Metastatic Pancreatic Carcinoma in the Ovary (tissue), 1 donor: Measurements from ENCODE around the gene GATM.

GRCh38 chr15:44426954-44427494 is 405 bp upstream of the CTDSPL2 start:
- PRO-cap = bidirectional peak, plus-strand start at chr15:44427010, minus-strand start at chr15:44426870; bidirectional peak, plus-strand start at chr15:44427215, minus-strand start at chr15:44427041; bidirectional peak, plus-strand start at chr15:44427642, minus-strand start at chr15:44427435

DNA sequence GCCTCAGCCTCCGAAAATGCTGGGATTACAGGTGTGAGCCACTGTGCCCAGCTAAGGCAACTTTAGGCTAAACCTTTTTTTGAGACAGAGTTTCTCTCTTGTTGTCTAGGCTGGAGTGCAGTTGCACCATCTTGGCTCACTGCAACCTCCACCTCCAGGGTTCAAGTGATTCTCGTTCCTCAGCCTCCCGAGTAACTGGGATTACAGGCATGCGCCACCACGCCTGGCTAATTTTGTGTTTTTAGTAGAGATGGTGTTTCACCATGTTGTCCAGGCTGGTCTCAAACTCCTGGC is 8.8 kb downstream of the B2M start:
- PRO-cap = no peak

DNA sequence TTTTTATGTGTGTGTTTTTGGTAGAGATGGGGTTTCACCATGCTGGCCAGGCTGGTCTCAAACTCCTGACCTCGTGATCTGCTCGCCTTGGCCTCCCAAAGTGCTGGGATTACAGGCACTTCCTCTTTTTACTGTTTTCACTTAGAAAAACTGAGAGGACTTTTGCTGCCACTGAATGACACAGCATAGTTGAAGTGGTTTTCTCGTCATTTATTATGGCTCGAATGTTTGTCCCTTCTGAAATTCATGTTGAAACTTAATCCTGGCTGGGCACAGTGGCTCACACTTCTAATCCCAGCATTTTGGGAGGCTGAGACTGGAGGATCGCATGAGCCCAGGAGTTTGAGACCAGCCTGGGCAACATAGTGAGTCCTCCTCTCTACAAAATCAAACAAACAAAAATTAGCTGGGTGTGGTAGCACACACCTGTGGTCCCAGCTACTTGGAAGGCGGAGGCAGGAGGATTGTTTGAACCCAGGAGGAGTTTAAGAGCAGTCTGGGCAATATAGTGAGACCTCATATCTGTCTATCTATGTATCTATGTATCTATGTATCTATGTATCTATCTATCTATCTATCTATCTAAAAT is 11.6 kb upstream of the TRIM69 start:
- PRO-cap = no peak

GRCh38 chr15:44726988-44727366 is 9.4 kb upstream of the TRIM69 start:
- PRO-cap = no peak

DNA sequence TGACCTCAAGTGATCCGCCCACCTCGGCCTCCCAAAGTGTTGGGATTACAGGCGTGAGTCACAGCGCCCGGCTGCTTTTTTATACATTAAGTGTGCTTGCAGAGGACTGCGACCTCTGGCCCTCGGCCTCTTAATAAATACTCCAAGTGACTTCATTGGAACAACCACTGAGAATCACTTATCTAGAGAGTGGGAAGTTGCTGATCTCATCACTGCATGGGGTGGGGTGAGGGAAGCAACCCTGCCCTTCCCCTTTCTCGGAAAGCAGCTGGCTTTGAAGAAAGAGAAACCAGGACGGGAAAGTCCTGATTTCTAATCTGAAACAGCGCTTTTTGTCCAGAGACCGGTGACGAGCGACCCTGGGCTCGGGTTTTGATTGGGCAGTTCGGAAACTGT is 7.8 kb upstream of the TRIM69 start:
- PRO-cap = no peak

- PRO-cap = no peak
Observed at GRCh38 chr15:44735371-44736151, 767 bp upstream of the TRIM69 start.

DNA sequence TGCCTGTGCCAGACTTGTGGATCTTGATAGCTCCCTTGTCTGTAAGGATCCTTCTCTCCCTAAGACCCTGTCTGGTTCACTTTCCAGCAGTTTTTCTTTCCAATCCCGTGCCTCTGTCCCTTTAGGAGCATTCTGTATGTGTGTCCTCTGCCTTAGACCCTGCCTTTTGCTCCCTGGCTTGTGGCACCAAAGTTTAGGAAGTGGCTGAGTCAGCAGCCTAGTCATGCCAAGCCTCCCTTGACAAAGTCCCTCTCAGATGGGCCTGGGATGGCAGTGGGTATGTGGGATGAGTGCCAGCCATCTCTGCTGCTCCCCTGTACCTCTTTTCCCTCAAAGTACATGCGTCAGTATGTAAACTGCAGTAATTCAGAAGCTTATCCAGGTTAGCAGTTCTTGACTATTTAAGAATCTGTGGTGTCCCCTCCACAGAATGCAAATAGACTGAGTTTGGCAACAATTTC is 965 bp downstream of the SORD start:
- PRO-cap = no peak

DNA sequence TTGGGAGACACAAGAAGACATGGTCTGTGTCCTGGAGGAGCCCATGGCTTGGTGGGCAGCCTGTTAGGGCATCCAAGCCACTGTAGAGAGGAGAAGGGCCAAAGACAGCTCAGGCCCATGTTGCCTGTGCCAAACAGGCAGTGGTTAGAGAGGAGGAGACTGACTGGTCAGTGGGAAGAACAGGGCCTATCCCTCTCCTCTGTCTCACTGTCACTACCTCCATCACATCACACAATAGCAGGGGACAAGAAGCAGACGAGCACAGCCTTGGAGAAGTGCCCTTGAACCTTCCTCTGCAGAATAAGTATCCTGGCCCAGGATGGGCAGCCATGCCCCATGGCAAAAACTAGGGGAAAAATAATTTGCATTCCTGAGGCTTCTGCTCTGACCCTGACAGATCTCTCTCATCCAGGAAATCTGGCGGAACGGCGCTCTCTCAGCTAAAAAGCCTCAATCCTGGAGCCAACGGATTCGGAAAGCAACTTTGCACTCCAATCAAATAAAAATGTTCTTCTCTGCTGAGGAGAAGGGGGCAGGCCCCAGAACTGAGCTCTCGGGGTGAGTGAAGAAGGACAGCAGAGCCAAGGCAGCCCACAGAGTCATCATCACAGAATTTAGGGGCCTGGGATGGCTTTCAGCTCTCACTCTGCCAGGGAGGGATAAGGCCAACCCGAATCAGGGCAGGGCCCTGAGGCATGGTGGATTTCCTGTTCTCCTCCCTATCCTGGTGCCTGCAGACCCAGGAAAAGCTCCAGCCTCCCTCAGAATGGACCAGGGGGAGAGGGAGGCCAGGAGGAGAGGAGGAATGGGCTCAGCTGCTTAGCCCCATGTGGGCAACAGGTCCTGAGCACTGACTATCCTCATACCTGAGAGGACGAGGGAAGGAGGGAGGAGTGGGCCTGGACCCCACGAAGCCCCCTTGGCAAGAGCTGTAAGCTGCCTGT is 1.6 kb downstream of the SHF start:
- PRO-cap = no peak

DNA sequence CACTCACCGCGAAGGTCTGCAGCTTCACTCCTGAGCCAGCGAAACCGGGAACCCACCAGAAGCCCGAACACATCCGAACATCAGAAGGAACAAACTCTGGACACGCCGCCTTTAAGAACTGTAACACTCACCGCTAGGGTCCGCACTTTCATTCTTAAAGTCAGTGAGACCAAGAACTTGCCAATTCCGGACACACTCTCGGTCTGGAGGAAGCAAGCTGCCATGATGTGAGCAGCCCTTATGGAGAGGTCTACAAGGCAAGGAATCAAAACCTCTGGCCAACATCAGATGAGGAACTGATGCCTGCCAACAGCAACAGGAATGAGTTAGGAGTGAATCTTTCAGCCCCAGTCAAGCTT is 62.9 kb downstream of the SLC28A2 start:
- PRO-cap = no peak

- PRO-cap = unidirectional peak, minus-strand start at chr15:45378340; bidirectional peak, plus-strand start at chr15:45378658, minus-strand start at chr15:45378544
Observed at GRCh38 chr15:45377961-45378886, at the start of gene GATM. GATM (minus strand) TSS chr15:45378544.

- PRO-cap = no peak
Observed at GRCh38 chr15:45447990-45448626, 17.7 kb downstream of the C15orf48 start.

GRCh38 chr15:45574186-45574581 is 13.0 kb upstream of the BLOC1S6 start:
- PRO-cap = no peak

DNA sequence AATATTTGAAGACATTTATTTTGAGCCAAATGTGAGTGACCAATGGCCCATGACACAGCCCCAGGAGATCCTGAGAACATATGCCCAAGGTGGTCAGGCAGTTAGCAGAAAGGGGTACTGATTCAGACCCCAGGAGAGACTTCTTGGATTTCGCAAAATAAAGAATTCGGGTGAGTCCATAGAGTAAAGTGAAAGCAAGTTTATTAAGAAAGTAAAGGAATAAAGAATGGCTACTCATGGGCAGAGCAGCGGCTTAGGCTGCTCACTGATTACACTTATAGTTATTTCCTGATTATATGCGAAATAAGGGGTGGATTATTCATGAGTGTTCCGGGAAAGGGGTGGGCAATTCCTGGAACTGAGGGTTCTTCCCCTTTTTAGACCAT is 3.6 kb upstream of the BLOC1S6 start:
- PRO-cap = no peak

- PRO-cap = no peak
Observed at GRCh38 chr15:45610165-45610578, 23.0 kb downstream of the BLOC1S6 start.

GRCh38 chr15:46079743-46080421 is 445.1 kb downstream of the SQOR start:
- PRO-cap = no peak

- PRO-cap = no peak
Observed at GRCh38 chr15:47708573-47709135, 8.7 kb upstream of the SEMA6D start.

- PRO-cap = no peak
Observed at GRCh38 chr15:47719115-47719778, 1.9 kb downstream of the SEMA6D start.

DNA sequence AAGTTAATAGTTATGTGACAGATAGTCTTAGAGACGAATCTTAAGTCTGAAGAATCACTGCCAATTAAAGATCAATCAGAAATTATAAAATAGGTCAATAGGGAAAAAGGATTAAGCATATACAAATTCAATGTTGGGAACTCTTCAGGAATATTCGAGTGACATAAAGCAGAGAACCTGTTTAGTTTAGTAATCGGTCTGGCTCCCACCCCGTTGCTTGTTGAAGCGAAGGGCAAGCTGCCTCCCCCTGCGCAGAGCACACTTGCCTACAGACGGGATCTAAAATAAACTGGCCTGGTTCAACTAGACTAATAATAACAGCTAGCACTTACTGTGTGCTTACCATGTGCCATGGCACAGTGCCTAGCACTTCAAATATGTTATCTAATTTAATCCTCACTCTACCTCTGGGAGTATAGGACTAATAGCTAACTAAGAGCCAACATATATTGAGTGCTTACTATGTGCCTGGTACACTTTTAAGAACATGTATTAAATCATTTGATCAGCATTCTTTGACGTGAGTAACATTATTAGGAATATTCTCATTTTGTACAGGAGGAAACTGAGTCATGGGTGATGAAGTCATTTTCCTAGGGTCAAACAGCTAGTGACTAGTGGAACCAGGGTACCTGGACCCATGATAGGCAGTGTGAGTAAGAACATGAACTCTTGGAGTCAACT is 8.7 kb downstream of the SEMA6D start:
- PRO-cap = no peak

DNA sequence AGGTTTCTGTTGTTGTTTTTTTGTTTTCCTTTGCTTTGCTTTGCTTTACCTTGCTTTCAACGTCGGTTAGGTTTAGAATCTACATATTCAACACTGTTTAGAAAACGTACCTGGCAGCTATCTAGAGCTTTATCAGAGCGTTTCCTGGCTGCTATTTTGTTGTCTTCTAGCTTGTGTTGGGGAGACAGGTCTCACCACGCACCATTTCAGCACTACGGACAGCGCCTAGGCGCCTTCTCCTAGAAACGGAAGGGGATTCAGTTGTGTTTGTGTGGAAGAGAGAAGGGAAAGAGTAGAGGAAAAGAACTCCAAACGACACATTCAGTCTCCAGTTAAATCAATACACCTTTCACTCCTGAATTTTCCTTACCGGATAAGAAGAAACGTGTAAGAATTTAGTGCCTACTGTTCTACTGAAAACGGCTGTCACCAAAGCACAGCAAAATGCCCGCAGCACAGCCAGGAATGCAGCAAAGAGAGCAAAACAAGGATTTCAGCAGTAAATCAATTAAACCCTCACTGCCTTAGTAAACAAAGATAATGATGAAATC is 567 bp upstream of the CTXN2 start:
- PRO-cap = unidirectional peak, plus-strand start at position 205 of the sequence

- PRO-cap = no peak
Observed at GRCh38 chr15:48392612-48392928, 61.3 kb downstream of the DUT start.